Endothelial cell of umbilical vein (primary cell): Measurements from ENCODE around the genes GATC, CABP1, ACADS and P2RX4.

DNA sequence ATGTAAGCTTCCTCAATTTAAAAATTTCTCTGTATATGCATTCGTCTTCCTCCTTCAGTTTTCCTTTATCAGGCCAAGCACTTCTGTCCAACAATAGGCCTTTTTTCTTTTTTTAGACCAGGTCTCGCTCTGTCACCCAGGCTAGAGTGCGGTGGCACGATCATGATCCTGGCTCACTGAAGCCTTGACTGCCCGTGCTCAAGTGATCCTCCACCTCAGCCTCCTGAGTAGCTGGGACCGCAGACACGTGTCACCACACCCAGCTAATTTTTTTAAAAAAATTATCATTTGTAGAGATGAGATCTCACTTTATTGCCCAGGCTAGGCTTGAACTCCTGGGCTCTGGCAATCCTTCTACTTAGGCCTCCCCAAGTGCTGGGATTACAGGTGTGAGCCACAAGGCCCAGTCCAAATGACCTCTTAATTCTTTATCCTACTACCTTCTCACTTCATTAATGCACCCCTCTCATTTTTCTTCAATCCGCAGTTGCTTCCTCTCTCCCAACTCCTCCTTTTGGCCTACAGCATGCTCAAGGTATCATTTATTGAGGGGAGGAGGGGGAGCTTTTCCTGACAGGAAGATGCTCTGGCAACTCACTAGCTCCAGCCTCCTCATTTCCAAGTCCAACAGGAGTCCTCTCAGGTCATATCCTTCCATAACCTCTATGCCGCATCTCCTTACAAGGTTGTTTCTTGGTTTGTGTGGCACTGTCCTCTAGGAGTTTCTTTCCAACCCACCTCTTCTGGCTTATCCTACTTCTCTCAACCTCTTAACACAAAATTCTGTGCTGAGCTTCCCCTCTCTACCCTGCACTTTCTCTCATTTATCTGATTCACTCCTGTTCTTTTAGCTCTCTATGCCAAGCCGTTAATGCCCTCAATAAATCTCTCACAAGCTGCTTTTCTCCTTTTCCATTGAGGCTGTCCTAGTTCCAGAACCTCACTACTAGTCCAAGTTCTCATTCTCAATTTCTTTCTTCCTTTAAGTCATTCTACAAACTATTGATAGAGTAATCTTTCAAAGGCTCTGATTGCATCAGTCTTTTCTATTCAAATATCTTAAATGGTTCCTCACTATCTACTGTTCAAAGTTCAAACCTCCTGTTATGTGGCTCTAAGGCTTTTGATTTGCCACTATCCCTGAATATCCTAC, 25.4 kb downstream of the TAOK3 start:
- PRO-cap, result no peak
CAGE:
- cytosol, long polyA minus RNA, result no peak
- cytosol, long polyA plus RNA, result no peak
- long polyA plus RNA, result no peak
- nucleus, long polyA minus RNA, result no peak
- nucleus, long polyA plus RNA, result no peak

- PRO-cap, result no peak
CAGE:
- cytosol, long polyA minus RNA, result no peak
- cytosol, long polyA plus RNA, result no peak
- long polyA plus RNA, result no peak
- nucleus, long polyA minus RNA, result no peak
- nucleus, long polyA plus RNA, result no peak
Measured at GRCh38 chr12:119153299-119154436, 25.1 kb upstream of the HSPB8 start.

GRCh38 chr12:119341048-119341343, 6.5 kb downstream of the CCDC60 start:
- PRO-cap, result no peak
CAGE:
- cytosol, long polyA minus RNA, result no peak
- cytosol, long polyA plus RNA, result no peak
- long polyA plus RNA, result no peak
- nucleus, long polyA minus RNA, result no peak
- nucleus, long polyA plus RNA, result no peak

DNA sequence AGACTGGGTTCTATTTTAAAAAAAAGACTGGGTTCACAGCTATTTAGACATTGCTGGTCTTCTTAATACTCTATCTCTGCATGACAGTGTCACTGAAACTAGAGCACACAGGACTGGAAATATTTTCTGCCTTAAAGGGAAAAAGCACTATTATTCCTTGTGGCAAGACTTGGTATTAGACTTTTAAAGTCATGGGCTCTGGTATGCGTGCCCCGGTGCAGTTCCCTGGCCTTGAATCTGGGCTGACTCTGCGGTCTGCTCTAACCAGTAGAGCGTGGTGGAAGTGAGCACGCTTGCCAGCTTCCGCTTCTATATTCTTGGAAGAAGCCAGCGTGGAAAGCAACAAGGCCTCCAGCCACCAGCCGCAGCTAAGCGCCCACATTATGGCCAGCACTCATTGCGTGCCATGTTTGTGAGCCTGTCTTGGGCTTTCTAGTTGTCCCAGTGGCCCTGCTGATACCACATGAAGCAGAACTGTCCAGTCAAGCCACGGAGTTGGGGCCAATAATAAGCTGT, 31.4 kb downstream of the PRKAB1 start:
- PRO-cap, result no peak
CAGE:
- cytosol, long polyA minus RNA, result no peak
- cytosol, long polyA plus RNA, result no peak
- long polyA plus RNA, result no peak
- nucleus, long polyA minus RNA, result no peak
- nucleus, long polyA plus RNA, result no peak

DNA sequence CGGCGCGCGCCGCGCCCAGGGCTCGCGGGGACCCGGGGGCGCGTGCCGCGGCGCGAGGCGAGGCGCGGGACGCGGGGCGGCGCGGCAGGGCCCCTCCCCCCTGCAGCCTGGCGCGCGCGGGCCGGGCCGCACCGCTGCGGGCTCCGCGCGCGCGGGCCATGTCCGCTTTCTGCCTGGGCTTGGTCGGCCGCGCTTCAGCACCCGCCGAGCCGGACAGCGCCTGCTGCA, 589 bp downstream of the BICDL1 start:
- PRO-cap, result no peak
CAGE:
- cytosol, long polyA minus RNA, result no peak
- cytosol, long polyA plus RNA, result no peak
- long polyA plus RNA, result no peak
- nucleus, long polyA minus RNA, result no peak
- nucleus, long polyA plus RNA, result no peak

DNA sequence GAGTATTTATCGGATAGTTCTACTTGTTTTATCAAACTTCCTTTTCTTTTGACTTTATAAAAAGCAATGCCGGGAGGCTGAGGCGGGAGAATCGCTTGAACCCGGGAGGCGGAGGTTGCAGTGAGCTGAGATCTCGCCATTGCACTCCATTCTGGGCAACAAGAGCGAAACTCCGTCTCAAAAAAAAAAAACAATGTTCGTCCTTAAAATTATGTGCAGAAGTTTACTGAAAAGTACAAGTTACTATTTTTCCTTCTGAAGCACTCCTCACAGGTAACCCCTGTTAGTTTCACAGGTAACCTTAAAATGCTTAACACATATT, 1.2 kb upstream of the RAB35 start:
- PRO-cap, result no peak
CAGE:
- cytosol, long polyA minus RNA, result no peak
- cytosol, long polyA plus RNA, result no peak
- long polyA plus RNA, result no peak
- nucleus, long polyA minus RNA, result no peak
- nucleus, long polyA plus RNA, result no peak

GRCh38 chr12:120155000-120155527, 38.5 kb upstream of the RAB35 start:
- PRO-cap, result no peak
CAGE:
- cytosol, long polyA minus RNA, result no peak
- cytosol, long polyA plus RNA, result no peak
- long polyA plus RNA, result no peak
- nucleus, long polyA minus RNA, result no peak
- nucleus, long polyA plus RNA, result no peak

DNA sequence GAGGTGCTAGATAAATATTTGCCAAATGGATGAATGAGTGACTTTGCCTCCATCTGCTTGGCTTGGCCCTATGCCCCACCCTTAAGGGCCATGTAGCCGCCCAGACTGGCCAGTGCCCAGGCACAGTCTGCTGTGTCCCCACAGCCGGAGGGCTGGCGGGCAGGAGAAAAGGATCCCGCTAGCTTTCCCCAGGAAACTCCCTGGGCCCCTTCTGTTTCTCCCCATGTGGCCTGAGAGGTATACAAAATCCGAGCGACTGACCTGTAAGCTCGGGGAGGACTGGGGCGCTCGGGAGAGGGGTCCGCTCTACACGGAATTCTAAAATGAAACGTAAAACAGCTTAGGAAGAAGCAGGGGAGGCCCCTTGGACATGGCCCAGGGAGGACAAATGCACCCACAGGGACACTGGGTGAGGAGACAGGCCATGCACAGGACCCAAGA, 17.9 kb downstream of the MSI1 start:
- PRO-cap, result no peak
CAGE:
- cytosol, long polyA minus RNA, result no peak
- cytosol, long polyA plus RNA, result no peak
- long polyA plus RNA, result no peak
- nucleus, long polyA minus RNA, result no peak
- nucleus, long polyA plus RNA, result no peak

DNA sequence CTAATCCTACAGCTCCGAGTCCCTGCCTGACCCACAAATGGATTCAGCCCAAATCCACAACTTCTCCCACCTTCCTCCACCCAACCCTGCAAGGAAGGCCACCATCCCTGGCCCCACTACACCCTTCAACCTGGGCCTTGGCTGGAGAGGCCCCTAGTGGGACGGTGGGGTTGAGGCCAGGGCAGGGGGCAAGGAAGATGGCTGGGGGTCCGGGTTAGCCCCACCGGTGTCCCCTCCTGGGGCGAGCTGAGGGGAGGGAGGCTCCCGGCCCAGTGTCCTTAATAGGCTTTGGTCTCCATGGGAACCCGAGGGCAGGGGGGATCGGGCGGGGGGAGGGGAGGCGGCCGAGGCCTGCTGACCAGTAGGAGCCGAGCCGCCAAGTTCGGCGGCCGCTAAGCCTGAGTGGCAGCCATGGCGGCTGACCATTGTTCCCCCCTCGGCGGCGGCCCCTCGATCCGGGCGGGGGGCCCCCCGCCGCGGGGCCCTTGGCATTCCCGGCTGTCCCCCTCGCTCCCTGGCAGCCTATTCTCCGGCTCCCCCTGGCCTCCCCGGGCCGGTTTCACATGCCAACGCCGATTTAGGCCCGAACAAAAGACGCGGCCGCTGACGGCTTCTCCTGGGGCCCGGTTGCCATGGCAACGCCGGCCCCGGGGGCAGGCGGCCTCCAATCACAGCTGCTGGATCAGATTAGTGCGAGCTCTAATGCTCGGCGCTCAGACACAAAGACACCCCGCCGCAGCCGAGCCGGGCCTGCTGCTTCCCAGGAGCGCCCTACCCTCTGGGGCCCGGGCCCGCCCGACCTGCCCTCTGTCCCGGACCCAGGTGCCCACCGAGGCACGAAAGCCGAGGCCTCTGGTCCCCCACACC, 7.5 kb downstream of the MSI1 start:
- PRO-cap, result bidirectional peak, plus-strand start at position 364 of the sequence, minus-strand start at position 381 of the sequence; bidirectional peak, plus-strand start at position 690 of the sequence, minus-strand start at position 589 of the sequence; unidirectional peak, minus-strand start at position 780 of the sequence
CAGE:
- cytosol, long polyA minus RNA, result no peak
- cytosol, long polyA plus RNA, result no peak
- long polyA plus RNA, result no peak
- nucleus, long polyA minus RNA, result no peak
- nucleus, long polyA plus RNA, result no peak

DNA sequence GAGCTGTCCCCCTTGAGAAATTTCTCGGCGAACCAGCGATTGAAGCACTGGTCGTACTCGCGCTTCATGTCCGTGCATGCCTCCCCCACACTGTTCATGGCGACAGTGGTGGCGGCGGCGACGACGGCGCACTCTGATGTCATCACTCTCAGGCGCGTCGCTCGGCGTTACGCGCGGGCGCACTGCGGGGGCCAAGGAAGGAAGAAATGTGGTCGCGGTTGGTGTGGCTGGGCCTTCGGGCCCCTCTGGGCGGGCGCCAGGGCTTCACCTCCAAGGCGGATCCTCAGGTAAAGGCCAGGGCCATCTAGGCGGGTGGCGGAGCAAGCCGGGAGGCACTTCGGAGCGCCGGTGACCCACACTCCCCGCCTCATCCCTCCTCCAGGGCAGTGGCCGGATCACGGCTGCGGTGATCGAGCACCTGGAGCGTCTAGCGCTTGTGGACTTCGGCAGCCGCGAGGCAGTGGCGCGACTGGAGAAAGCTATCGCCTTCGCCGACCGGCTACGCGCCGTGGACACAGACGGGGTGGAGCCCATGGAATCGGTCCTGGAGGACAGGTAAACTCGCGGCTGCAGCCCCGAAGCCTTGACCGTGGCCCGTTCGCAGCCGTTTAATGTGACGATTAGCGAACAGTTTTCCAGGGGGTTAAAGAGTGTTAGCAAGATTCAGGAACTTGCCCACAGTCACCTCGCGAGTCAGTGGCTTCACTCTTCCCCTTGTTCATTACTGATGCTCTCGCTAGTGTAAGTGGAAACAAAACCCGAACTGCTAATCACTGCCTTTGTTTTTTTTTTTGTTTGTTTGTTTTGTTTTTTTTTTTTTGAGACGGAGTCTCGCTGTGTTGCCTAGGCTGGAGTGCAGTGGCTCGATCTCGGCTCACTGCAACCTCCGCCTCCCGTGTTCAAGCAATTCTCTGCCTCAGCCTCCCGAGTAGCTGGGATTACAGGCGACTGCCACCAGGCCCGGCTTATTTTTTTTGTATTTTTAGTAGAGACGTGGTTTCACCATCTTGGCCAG, at the start of gene GATC:
GATC (plus strand) TSS at position 170 of the 1,015 bp plus-strand sequence.
- PRO-cap, result bidirectional peak, plus-strand start at position 194 of the sequence, minus-strand start at position 135 of the sequence; bidirectional peak, plus-strand start at position 422 of the sequence, minus-strand start at position 429 of the sequence; unidirectional peak, minus-strand start at position 462 of the sequence
CAGE:
- cytosol, long polyA minus RNA, result start-site peak on the minus strand centred at position 99 of the sequence, 24 bp wide, 185 reads; start-site peak on the plus strand centred at position 196 of the sequence, 7 bp wide, 130 reads
- cytosol, long polyA plus RNA, result start-site peak on the minus strand centred at position 101 of the sequence, 55 bp wide, 2,696 and 1,087 reads in 2 replicates
- long polyA plus RNA, result start-site peak on the minus strand centred at position 95 of the sequence, 43 bp wide, 1,027 and 1,484 reads in 2 replicates
- nucleus, long polyA minus RNA, result start-site peak on the minus strand centred at position 115 of the sequence, 47 bp wide, 308 reads; start-site peak on the plus strand centred at position 199 of the sequence, 10 bp wide, 99 reads
- nucleus, long polyA plus RNA, result start-site peak on the minus strand centred at position 97 of the sequence, 39 bp wide, 420 and 813 reads in 2 replicates

DNA sequence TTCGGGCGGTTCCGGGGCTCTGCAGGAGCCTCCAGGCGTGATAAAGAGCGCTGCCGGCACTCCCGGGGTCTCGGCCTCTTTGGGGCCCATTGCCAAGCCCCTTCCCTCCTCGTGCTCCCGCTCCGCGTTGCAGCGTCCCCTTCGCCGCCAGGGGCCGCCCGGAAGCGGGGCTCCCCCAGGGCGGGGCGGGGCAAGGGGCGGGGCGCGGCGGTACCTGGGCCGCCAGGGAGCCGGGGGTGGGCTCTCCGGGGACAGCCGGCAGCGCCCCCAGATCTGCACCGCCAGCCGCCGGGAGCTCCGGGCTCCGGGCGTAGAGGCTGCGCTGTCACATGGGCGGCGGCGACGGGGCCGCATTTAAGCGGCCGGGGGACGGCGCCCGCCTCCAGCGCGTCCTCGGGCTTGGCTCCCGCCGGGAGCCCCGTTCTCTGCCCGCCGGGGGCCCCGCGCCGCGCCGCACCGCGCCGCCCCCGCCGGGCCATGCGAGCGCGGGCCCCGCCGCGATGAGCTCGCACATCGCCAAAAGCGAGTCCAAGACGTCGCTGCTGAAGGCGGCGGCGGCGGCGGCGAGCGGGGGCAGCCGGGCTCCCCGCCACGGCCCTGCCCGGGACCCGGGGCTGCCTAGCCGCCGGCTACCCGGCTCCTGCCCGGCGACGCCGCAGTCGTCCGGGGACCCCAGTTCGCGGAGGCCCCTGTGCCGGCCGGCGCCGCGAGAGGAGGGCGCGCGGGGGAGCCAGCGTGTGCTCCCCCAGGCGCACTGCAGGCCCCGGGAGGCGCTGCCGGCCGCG, at the start of gene CABP1:
CABP1 (plus strand) TSS at position 270 of the 785 bp plus-strand sequence.
- PRO-cap, result no peak
CAGE:
- cytosol, long polyA minus RNA, result no peak
- cytosol, long polyA plus RNA, result no peak
- long polyA plus RNA, result no peak
- nucleus, long polyA minus RNA, result no peak
- nucleus, long polyA plus RNA, result no peak

- PRO-cap, result bidirectional peak, plus-strand start at chr12:120677980, minus-strand start at chr12:120677740; unidirectional peak, minus-strand start at chr12:120678171
CAGE:
- cytosol, long polyA minus RNA, result no peak
- cytosol, long polyA plus RNA, result no peak
- long polyA plus RNA, result no peak
- nucleus, long polyA minus RNA, result no peak
- nucleus, long polyA plus RNA, result no peak
Measured at GRCh38 chr12:120677623-120678612, 9.0 kb upstream of the MLEC start.

DNA sequence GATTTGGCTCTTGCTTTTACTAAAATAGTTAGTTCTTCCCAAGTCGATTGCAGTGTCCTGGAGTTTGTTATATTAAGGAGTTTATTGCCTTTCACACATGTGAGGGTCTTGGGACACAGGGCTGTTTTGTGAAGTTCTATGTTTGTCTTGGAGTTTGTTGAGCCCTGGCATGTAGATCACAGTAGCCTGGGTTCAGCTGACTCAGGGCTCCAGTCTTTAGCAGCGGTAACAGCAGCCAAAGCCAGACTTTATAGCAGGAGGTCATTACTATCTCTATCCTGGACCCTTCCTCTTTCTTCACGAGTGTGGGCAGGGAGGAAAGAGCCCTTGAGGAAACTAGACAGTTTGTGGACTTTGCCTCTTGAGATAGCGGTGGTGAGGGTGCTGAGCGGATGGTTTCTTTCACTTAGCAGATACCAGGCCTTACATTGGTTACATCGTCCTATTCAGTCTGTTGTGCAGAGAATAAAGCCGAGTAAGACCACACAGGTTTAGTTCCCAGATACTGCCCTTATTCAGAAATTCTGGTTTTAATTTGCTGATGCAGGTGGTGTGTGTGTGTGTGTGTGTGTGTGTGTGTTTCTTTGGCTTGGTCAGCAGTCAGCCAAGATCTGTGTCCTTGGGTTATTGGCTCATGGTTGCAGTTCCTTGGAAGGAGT, 1.8 kb downstream of the MLEC start:
- PRO-cap, result no peak
CAGE:
- cytosol, long polyA minus RNA, result no peak
- cytosol, long polyA plus RNA, result no peak
- long polyA plus RNA, result no peak
- nucleus, long polyA minus RNA, result no peak
- nucleus, long polyA plus RNA, result no peak

DNA sequence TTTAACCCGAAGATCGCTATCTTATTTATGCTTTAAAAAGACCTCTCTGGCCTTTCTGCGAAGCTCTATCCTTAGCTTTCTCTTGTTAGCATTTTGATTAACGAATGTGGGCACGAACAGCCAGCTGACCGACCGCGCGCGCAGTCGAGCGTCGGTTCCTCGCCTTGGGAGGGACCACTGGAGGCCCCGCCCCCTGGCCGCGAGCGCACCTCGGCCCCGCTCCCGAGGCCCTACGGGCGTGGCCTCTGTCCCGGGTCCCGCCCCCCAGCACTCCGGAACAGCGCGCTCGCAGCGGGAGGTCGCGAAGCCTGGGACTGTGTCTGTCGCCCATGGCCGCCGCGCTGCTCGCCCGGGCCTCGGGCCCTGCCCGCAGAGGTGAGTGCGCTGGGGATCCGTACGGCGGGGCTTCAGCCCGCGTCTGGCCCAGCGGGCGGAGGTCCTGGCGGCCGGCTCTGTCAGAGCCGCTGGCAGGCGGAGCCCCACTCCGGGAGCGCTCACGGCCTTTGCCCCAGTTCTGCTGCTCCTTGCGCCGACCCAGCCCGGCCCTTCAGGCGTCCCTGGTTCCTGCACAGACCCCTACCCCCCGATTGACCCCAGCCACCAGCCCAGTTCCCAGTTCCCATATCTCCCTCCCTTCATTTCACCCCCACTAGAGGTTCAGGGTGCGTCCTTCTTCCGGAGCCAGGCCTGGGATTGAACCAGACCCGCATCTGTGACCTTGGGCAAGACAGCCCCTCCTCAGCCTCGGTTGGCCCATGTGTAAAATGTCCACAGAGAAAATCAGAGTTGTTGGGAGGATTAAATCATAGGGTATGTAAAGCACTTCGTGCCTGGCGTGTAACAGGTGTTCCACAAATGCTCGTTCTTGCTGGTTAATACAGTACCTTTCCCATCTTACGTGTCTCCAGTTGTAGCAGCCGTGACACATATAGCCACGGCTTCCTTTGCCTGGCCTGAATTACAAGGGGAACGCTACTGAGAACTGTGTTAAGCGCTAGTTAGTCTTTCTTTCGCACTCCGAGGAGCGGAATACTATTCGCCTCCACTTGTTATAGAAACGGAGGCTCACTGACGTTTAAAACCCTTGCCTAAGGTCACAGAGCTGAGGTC, at the start of gene ACADS:
ACADS (plus strand) TSS at position 270 of the 1,110 bp plus-strand sequence.
- PRO-cap, result bidirectional peak, plus-strand start at position 289 of the sequence, minus-strand start at position 133 of the sequence; unidirectional peak, minus-strand start at position 420 of the sequence
CAGE:
- cytosol, long polyA minus RNA, result no peak
- cytosol, long polyA plus RNA, result no peak
- long polyA plus RNA, result no peak
- nucleus, long polyA minus RNA, result start-site peak on the plus strand centred at position 302 of the sequence, 22 bp wide, 23 reads
- nucleus, long polyA plus RNA, result no peak

DNA sequence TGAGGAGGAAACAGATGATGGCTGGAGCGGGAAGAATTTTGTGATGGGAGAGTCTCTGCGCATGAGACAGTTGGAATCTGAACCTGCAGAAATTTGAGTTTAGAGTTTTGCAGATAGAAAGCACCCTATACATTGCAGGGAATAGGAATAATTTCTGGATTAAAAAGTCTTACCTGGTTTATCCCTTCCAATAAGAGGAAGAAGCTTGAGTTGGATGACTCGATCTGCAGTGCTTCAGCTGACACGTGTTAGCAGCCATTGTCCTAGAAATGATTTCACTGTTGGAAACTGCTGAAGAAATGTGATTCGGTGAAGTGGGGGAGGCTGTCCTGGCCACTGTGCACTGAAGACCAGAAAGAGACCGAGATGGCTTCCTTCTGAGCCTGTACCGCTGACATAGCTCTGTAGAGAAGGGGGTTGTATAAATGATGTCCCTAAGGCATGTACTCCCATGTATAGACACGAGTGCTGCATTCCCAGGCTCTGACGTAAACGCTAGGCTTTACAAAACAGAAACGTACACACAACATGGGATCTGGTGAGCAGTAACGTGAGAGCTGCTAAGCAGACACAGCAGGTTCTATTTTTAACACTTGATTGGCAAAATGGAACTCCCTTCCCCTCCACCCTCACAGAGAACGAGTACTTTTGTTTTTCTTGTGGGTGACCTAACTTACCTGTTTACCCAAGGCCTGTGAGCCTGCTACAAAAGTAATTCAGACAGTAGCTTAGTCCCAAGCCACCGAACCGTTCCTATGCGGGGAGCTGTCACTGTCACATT, 35.8 kb downstream of the ACADS start:
- PRO-cap, result no peak
CAGE:
- cytosol, long polyA minus RNA, result no peak
- cytosol, long polyA plus RNA, result no peak
- long polyA plus RNA, result no peak
- nucleus, long polyA minus RNA, result no peak
- nucleus, long polyA plus RNA, result no peak

DNA sequence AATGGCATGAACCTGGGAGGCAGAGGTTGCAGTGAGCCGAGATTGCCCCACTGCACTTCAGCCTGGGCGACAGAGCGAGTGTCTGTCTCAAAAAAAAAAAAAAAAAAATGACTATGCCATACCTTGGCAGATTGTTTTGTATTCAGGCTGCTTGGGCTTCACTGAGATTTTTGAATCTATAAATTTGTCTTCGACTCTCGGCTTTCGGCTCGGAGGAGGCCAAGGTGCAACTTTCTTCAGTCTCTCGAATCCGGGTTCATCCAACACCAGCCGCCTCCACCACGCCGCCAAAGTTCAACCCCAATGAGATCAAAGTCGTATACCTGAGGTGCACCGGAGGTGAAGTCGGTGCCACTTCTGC, 12.3 kb upstream of the SPPL3 start:
- PRO-cap, result no peak
CAGE:
- cytosol, long polyA minus RNA, result no peak
- cytosol, long polyA plus RNA, result no peak
- long polyA plus RNA, result no peak
- nucleus, long polyA minus RNA, result no peak
- nucleus, long polyA plus RNA, result no peak

DNA sequence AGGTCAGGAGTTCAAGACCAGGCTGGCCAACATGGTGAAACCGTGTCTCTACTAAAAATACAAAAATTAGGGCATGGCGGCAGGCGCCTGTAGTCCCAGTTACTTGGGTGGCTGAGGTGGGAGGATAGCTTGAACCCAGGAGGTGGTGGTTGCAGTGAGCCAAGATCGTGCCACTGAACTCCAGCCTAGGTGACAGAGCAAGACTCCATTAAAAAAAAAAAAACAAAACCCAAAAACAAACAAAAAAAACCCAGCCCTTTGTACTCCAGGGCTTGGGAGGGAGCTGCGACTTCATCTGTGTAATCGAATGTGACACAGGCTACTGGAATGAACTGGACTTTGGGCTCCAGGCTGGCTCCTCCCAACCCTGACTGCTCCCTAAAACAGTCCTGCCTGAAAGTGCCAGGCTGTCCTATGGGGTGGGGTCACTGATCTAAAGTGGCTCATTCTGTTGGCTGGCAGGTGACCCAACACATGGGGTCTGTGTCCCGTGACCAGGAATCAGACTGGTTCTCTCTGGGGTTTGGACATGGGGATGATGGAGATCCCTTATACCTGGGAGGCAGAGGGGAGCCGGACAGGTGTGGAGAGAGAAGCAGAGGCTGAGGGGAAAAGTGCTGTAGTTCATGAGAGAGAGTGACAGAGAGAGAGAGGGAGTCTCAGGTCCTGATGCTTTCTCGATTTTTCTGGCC, 9.4 kb upstream of the C12orf43 start:
- PRO-cap, result no peak
CAGE:
- cytosol, long polyA minus RNA, result no peak
- cytosol, long polyA plus RNA, result no peak
- long polyA plus RNA, result no peak
- nucleus, long polyA minus RNA, result no peak
- nucleus, long polyA plus RNA, result no peak

DNA sequence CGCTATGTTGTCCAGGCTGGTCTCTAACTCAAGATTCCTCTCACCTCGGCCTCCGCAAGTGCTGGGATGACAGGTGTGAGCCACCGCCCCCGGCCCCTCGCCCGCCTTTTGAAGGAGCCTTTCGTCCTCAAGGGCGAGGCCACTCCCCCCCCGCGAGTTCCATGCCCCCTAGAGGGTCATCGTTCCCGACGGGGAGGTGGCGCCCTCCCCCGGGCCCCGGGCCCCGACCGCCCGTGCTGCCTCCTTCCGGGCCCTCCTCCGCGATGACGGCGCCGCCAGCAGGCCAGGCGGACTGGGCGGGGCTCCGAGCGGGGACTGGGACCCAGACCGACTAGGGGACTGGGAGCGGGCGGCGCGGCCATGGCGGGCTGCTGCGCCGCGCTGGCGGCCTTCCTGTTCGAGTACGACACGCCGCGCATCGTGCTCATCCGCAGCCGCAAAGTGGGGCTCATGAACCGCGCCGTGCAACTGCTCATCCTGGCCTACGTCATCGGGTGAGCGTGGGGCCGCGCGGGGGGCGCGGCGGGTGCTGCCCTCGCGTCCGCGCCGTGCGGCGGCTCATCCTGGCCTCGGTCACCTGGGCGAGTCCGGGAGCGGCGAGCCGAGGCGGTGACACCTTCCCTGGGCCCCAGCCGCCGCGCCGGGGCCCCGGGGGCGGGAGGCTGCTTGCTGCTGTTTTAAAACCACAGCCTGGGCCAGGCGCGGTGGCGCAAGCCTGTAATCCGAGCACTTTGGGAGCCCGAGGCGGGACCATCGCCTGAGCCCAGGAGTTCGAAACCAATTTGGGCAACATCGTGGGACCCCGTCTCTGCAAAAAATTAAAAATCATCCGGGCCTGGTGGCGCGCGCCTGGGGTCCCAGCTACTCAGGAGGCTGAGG, at the start of gene P2RX4:
P2RX4 (plus strand) TSS at position 325 of the 879 bp plus-strand sequence.
- PRO-cap, result bidirectional peak, plus-strand start at position 146 of the sequence, minus-strand start at position 110 of the sequence; bidirectional peak, plus-strand start at position 334 of the sequence, minus-strand start at position 443 of the sequence
CAGE:
- cytosol, long polyA minus RNA, result start-site peak on the plus strand centred at position 317 of the sequence, 20 bp wide, 18 reads
- cytosol, long polyA plus RNA, result start-site peak on the plus strand centred at position 316 of the sequence, 62 bp wide, 239 and 232 reads in 2 replicates
- long polyA plus RNA, result start-site peak on the plus strand centred at position 327 of the sequence, 40 bp wide, 748 and 590 reads in 2 replicates
- nucleus, long polyA minus RNA, result start-site peak on the plus strand centred at position 327 of the sequence, 7 bp wide, 132 reads
- nucleus, long polyA plus RNA, result no peak

DNA sequence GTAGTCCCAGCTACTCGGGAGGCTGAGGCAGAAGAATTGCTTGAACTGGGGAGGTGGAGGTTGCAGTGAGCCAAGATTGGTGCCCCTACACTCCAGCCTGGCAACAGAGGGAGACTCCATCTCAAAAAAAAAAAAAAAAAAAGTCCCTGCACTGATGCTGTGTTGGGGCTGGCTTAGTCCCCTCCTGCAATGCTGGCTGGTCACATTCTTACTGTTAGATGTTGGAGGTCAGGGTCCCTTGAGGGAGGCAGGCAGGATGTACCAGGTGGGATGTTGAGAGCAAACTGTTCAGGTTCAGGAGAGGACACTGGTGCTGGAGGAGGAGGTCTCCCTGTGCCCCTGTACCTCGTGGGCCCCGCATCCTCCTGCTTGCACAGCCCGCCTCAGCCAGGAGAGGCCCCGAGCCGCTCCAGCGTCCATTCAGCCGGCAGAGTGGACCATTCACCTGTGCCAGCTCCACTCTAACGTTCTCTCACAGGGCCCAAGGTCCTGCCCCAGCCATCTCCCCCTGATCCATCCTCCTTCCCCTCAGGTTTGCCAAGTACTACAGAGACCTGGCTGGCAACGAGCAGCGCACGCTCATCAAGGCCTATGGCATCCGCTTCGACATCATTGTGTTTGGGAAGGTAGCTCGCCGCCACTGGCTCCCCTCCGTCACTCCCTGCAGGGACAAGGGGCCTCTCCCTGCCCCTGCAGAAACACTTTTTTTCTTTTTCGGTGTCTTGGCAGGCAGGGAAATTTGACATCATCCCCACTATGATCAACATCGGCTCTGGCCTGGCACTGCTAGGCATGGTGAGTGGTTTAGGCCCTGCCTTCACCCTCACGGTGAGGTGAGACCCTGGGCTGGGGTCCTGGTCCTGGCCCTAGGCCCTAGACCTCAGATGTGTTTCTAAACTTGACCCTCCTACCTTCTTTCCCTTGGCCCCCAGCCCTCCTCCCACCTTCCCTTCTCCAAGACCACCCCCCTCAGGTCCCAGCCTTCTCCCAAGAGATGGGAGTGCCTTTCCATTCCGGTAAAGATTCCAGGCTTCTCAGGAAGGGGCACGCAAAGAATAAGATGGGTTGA, 22.3 kb downstream of the P2RX4 start:
- PRO-cap, result no peak
CAGE:
- cytosol, long polyA minus RNA, result no peak
- cytosol, long polyA plus RNA, result no peak
- long polyA plus RNA, result no peak
- nucleus, long polyA minus RNA, result no peak
- nucleus, long polyA plus RNA, result no peak

DNA sequence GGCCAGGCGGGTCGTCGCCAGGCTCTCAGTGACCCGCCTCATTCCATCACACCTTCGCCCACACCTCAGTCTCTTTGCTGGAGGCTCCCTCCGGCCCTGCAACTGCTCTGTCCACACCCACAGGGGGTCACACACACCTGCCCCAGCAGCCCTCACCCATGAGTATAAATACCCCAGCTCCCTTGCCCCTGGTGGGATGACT, 23.1 kb downstream of the CAMKK2 start:
- PRO-cap, result no peak
CAGE:
- cytosol, long polyA minus RNA, result no peak
- cytosol, long polyA plus RNA, result no peak
- long polyA plus RNA, result no peak
- nucleus, long polyA minus RNA, result no peak
- nucleus, long polyA plus RNA, result no peak